Omental fat pad (tissue), 4 donors: ENCODE data around the gene ANKRD50.

GRCh38 chr4:122307915-122308382 lies 70.9 kb upstream of the ADAD1 start:
- PRO-cap, result no peak
- RAMPAGE, long total RNA, 4 experiments, result no peak in any of the 4 experiments

GRCh38 chr4:122749400-122750249 lies 17.1 kb downstream of the BBS12 start:
- PRO-cap, result no peak
- RAMPAGE, long total RNA, 4 experiments, result no peak in any of the 4 experiments

- PRO-cap, result no peak
- RAMPAGE, long total RNA, 4 experiments, result no peak in any of the 4 experiments
Observed at GRCh38 chr4:122798569-122798867, 28.1 kb upstream of the FGF2 start.

- PRO-cap, result no peak
- RAMPAGE, long total RNA, 4 experiments, result start-site peak on the minus strand in 1 of 4 experiments, at chr4:122827695-122827713 at its widest, 7 reads per replicate
Observed at GRCh38 chr4:122826922-122827905, 583 bp downstream of the FGF2 start.

GRCh38 chr4:122854612-122855441 lies 28.2 kb downstream of the FGF2 start:
- PRO-cap, result no peak
- RAMPAGE, long total RNA, 4 experiments, result no peak in any of the 4 experiments

DNA sequence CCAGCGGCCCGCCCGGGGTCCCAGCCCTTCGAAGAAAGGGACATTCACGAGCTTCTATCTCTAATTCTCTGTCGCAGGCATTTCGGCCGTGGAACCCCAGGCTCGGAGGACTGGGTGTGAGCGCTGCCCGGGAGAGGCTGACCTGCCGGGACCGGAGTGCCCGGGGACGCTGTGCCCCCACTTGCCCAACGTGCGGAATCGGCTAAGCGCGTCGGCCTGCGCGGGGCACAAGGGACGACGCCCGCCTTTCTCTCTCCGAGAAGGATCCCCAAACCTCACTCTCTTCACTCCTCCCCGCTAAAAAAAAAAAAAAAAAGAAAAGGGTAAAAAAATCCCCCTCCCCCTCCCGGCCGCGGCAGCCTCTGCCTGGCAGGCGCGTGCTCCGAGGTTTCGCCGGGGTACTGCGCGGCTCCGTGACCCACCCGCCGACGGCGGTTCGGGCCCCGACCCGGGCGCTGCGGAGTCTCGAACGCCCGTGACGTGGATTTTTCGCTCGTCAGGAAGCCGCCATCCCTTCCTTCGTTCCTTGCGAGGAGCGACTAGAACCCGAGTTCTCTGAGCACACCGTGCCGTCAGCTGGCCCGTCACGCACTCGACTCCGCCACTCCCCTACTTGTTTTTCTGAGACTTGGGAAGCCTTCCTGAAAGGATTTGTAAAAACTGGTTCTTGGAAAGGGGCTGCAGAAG lies 1.1 kb downstream of the SPRY1 start:
- PRO-cap, result no peak
- RAMPAGE, long total RNA, 4 experiments, result no peak in any of the 4 experiments

DNA sequence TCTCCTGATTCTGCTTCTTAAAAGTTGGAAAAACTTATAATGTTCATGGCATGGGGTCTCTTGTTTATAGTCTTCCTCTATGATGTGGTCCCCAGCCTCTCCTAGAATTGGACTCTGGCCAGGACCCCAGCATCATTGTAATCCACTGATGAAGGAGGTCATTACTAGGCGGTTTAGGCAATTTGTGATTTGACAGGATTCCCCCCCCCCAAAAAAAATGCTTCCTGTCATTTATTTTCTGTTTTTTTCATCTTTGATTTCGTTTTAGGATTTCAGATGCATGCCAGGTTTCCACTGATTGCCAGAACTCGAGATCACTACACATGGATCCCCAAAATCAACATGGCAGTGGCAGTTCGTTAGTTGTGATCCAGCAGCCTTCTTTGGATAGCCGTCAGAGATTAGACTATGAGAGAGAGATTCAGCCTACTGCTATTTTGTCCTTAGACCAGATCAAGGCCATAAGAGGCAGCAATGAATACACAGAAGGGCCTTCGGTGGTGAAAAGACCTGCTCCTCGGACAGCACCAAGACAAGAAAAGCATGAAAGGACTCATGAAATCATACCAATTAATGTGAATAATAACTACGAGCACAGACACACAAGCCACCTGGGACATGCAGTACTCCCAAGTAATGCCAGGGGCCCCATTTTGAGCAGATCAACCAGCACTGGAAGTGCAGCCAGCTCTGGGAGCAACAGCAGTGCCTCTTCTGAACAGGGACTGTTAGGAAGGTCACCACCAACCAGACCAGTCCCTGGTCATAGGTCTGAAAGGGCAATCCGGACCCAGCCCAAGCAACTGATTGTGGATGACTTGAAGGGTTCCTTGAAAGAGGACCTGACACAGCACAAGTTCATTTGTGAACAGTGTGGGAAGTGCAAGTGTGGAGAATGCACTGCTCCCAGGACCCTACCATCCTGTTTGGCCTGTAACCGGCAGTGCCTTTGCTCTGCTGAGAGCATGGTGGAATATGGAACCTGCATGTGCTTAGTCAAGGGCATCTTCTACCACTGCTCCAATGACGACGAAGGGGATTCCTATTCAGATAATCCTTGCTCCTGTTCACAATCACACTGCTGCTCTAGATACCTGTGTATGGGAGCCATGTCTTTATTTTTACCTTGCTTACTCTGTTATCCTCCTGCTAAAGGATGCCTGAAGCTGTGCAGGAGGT lies 5.1 kb downstream of the SPRY1 start:
- PRO-cap, result no peak
- RAMPAGE, long total RNA, 4 experiments, result no peak in any of the 4 experiments

DNA sequence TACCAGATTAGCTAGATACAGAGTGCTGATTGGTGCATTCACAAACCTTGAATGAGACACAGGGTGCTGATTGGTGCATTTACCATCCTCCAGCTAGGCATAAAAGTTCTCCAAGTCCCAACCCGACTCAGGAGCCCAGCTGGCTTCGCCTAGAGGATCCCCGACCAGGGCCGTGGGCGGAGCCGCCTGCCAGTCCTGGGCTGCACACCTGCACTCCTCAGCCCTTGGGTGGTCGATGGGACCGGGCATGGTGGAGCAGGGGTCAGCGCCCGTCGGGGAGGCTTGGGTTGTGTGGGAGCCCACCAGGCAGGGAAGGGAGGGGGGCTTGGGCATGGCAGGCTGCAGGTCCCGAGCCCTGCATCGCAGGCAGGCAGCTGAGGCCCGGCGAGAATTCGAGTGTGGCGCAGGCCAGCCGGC lies 38.6 kb downstream of the SPRY1 start:
- PRO-cap, result no peak
- RAMPAGE, long total RNA, 4 experiments, result no peak in any of the 4 experiments

DNA sequence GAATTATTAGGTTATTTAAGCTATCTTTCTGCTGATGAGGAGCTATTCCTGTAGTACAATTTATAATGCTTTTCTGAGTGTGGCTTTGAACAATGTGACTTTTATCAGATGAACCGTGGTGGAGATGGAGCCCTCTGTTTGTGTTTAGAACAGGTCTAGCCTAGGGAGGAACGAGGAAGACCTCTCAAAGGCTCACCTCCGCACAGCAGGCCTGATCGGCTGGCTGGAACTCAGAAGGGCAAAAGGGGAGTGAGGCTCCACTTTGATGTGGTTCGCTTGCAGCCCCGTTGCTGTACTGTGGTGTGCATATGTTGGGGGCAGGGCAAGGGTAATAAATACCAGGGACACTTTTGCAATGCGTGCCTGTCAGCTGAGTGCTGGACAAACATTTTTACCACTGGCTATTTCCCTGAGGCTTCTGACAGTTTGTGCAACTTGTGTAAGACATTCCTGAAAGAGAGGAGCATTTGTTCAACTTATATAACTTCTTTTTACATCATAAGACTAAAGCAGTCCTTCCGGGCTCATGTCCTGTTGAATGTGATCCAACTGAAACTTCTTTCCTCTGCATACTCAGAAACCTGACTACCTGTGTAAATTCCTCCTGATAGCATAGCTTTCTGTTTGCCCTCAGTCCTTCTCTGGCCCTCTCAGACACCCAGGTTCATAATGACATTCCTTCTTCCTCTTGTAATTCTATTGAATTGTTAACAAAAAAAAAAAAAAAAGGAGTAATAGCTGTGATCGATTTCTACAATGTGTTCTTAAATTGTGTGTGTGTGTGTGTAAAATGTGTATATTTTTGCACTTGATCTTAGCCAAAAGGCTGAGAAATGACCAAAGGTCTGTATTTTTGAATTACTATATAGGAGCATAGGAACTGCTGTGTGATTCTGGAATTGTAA lies 82.3 kb downstream of the SPRY1 start:
- PRO-cap, result no peak
- RAMPAGE, long total RNA, 4 experiments, result no peak in any of the 4 experiments

DNA sequence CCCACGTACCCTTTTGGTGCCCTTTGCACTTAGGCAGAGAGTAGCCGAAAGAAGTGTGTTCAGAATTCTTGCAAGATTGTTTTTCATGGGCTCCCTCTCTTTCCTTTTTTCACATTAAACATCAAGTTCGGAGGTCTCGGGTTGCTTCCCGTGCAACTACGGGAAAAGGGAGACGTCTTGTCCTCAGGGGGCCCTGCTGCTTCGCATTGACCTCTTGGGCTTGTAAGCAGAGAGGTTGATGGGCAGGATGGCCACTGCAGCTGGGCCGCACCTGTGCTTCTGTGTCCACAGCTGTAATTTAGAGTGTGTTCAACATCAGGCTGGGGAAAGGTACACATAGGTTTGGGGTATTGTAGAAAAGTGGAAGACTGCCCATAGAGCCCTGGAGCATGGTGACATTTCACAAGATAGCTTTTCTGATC lies 109.7 kb downstream of the SPRY1 start:
- PRO-cap, result no peak
- RAMPAGE, long total RNA, 4 experiments, result no peak in any of the 4 experiments

- PRO-cap, result no peak
- RAMPAGE, long total RNA, 4 experiments, result no peak in any of the 4 experiments
Observed at GRCh38 chr4:123546037-123546566, 149.5 kb downstream of the SPRY1 start.

DNA sequence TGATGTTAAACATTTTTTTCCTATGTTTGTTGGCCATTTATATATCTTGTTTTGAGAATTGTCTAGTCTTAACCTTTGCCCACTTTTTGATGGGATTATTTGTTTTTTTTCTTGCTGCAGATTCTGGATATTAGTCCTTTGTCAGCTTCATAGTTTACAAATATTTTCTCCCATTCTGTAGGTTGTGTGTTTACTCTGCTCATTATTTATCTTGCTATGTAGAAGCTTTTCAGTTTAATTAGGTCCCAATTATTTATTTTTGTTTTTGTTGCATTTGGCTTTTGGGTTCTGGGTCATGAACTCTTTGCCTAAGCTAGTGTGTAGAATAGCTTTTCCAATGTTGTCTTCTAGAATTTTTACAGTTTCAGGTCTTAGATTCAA lies 169.9 kb downstream of the SPRY1 start:
- PRO-cap, result no peak
- RAMPAGE, long total RNA, 4 experiments, result no peak in any of the 4 experiments

DNA sequence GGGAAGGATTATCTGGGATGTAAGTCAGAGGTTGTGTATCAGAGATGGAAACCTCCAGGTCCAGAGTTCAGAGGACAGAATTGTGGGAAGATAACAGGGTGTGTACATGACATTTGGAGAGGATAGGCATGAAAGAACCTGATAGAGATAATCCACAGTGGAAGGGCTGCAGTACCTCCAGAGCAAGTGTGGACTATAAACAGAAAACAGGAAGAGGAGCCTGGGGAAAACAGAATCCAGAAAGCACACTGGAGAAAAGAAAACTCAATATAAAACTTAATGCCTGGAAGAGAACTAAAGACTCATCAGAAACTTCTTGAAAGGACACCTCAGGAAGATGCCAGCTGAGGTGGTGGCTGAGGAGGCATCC lies 262.8 kb downstream of the SPRY1 start:
- PRO-cap, result no peak
- RAMPAGE, long total RNA, 4 experiments, result no peak in any of the 4 experiments

DNA sequence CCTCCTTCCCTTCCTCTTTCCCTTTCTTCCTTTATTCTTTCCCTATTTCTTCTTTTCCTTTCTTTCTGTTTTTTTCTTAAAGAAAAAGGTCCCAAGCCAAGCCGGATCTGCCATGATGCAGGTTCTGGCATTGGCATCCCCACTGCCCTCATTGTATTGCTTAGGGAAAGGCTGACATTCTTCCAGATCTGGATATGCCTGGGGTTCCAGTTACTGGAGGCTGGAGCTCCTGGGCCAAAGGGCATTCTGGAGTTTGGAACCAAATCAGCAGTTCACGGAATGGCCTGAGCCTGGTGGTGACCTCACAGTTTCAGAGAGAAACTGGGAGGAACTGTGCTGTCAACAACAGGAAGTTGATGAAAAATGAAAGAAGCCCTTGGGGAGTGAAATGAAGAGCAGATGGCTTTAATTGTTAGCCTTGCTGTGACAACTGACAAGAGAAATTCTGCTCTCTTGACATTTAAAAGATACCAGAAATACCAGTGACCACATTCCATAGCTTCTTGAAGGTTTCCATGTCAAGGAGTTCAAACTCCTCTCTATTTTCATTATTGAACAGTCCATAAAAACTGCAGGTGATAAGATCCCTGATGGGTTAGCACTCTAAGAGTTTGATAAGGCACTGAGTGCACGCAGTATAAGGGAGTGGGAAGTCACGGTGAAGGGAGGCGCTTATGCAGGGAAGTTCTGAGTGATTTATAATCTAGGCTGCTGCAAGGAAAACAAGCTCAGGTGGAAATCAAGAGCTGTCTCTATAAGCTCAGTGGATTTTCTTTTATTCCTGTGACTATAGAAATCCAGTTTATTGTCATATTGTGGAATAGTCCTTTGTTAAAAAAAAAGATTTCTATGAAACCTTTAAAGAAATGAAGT lies 622.3 kb downstream of the SPRY1 start:
- PRO-cap, result no peak
- RAMPAGE, long total RNA, 4 experiments, result no peak in any of the 4 experiments

GRCh38 chr4:124028207-124028648 lies 631.6 kb downstream of the SPRY1 start:
- PRO-cap, result no peak
- RAMPAGE, long total RNA, 4 experiments, result start-site peak on the minus strand in 2 of 4 experiments, at chr4:124028265-124028362 at its widest, 8 to 11 reads per replicate

DNA sequence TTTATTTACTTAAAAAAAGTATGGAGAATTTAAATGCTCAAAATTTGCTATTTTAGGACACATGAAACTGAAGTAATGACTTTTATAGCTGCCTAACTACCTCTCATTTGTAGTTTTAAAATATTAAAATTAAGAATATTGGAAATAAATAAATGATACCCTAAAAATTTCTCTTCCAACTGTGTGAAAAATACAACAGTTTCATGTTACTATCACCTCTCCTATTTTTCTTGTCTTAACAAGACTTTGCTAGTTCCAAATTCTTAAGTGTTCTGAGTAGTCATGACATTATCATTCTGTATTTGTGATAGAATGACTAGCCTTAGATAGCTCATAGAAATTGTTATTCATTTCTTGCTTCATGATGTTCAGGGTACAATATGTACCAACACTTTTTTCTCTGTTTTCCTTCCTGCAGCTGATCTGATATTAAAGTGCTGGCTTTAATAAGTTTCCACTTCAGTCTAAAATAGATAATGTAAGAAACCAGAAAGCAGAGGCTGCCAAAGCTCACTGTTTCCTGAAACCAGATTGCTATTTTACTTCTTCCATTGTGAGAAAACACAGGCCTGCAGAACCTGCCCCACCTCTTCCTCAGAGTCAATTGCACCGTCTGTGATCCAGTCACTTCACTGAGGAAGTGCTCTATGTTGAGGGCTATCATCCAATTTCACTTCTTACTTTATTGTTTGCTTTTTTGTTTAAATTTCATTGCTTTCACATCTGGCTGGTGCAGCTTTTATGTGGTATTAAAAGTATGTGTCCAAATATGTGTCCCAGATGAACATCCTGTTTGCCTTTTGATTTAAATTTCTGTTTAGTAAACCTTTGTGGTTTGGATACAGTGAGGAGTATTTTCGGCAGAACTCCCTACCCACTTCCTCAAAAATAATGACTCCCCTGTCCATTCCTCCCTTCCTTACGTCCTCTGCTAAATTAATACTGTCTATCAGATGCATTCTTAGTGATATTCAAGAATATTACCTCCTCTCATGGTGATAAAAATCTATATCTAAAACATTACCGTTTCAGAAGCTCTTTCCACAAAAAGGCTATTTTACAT lies 652.2 kb downstream of the ANKRD50 start:
- PRO-cap, result no peak
- RAMPAGE, long total RNA, 4 experiments, result no peak in any of the 4 experiments

- PRO-cap, result no peak
- RAMPAGE, long total RNA, 4 experiments, result no peak in any of the 4 experiments
Observed at GRCh38 chr4:124671719-124672215, 40.8 kb downstream of the ANKRD50 start.

GRCh38 chr4:124711831-124712799 lies at the start of gene ANKRD50:
Gene ANKRD50 (minus strand): TSS chr4:124712732.
- PRO-cap, result no peak
- RAMPAGE, long total RNA, 4 experiments, result no peak in any of the 4 experiments

DNA sequence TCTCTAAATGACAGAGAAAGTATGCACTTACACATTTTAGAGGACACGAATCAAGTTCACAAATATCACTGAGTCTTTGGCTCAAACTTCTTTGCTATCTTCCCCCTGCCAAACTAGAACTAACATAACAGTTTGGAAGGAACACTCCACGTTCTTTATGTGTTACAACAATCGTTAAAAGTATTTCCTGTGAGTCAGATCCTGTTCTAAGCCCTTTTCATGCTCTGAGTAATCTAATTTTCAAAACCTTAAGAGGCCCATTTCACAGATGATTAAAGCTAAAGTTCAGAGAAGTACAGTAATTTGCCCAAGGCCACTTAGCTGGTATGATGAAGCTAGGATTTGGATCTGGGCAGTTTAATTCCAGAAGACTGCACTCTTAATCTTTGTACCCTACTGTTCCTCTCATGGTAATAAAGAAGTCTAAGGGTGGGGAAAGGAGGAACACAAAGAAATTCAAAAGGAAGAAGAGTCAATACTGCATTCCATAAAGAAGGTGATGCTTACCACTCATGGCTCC lies 854.4 kb upstream of the INTU start:
- PRO-cap, result no peak
- RAMPAGE, long total RNA, 4 experiments, result no peak in any of the 4 experiments

DNA sequence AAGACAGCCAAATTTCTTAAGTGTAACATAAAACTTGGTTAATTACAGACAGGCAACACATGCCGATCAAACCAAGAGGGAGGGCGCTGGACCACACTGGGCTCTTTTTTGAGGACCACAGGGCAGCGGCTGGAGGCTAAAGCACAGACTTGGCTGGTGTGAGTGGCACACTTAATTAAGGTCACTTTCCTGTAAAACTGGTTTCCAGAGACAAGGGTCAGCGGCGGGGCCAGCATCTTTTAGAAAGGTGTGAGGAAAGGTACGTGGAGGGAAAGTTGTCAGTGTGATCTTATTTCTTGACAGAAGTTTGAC lies 860 bp upstream of the HSPA4L start:
- PRO-cap, result no peak
- RAMPAGE, long total RNA, 4 experiments, result no peak in any of the 4 experiments